Stomach (tissue), 7 donors: ENCODE measurements around a stretch of chr1.

DNA sequence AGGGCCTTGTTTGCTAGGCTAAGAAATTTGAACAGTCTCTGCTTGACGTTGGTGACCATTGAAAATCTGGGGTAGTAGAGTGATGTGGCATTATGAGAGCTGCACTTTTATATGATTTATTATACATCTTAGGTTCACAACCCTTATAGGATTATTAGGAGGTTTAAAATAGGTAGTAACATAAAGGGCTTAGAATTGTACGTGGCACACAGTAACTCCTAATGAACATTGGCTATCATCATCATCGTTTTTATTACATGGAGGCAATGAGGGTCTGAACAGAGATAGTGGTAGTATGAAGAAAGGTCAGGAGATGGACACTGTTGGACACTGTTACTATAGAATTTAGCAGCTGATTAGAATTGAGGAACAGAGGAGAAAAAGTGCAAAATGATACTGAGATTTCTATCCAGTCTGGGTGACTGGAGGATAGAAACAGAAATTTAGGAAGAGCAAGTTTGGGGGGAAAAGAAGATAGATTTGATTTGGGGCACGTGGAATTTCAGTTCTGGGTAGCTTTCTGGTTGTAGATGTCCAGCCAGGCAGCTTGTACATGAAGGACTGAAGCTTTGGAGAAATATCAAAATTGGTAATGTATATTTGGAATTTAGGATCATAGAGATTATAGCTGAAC lies 25.1 kb downstream of the NFYC start:
- PRO-cap = no peak
- RAMPAGE, long total RNA, 5 experiments = start-site peak on the plus strand in 1 of 5 experiments, centred at position 287 of the sequence, 12 reads per replicate
- RRBS = no CpG with 5 or more reads among the region's 4 CpGs

- PRO-cap = no peak
- RAMPAGE, long total RNA, 5 experiments = no peak in any of the 5 experiments
- RRBS = no CpG with 5 or more reads among the region's 54 CpGs
Measured at GRCh38 chr1:40818434-40819117, 35.0 kb downstream of the KCNQ4 start.

- PRO-cap = no peak
- RAMPAGE, long total RNA, 5 experiments = no peak in any of the 5 experiments
- RRBS = no CpG with 5 or more reads among the region's 7 CpGs
Measured at GRCh38 chr1:40820165-40820495, 36.5 kb downstream of the KCNQ4 start.

GRCh38 chr1:40861589-40861978 lies 579 bp downstream of the CITED4 start:
- PRO-cap = bidirectional peak, plus-strand start at chr1:40861717, minus-strand start at chr1:40861705
- RAMPAGE, long total RNA, 5 experiments = no peak in any of the 5 experiments
- RRBS = 2% methylated on average over 20 of the region's 63 CpGs

DNA sequence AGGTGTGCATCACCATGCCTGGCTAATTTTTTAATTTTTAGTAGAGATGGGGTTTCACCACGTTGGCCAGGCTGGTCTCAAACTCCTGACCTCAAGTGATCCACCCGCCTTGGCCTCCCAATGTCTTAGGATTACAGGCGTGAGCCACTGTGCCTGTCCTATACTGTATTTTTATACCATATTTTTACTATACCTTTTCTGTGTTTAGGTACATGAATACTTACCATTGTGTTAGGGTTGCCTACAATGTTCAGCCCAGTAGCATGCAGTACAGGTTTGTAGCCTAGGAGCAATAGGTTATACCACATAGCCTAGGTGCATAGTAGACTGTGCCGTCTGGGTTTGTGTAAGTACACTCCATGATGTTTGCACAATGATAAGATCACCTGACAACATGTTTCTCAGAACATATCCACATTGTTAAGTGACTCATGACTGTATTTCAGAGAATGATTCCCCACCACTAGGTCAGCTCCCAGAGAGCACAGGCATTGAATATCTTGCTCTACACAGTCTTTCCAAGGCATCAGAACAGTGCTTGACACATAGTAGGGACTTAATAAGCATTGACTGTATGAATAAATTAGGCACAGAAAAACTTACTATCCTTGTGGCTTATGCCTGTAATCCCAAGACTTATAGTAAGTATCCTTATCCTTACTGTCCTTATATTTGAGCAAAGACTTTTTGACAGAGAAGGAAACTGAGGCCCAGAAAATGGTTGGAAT lies 6.1 kb upstream of the CITED4 start:
- PRO-cap = unidirectional peak, plus-strand start at position 438 of the sequence
- RAMPAGE, long total RNA, 5 experiments = no peak in any of the 5 experiments
- RRBS = no CpG with 5 or more reads among the region's 4 CpGs

GRCh38 chr1:40939761-40940177 lies 39.7 kb upstream of the CTPS1 start:
- PRO-cap = unidirectional peak, minus-strand start at chr1:40939900
- RAMPAGE, long total RNA, 5 experiments = no peak in any of the 5 experiments
- RRBS = no CpG with 5 or more reads among the region's 6 CpGs

- PRO-cap = bidirectional peak, plus-strand start at chr1:41004111, minus-strand start at chr1:41003777
- RAMPAGE, long total RNA, 5 experiments = no peak in any of the 5 experiments
- RRBS = no CpG with 5 or more reads among the region's 14 CpGs
Measured at GRCh38 chr1:41003381-41004258, 17.9 kb downstream of the SLFNL1 start.

DNA sequence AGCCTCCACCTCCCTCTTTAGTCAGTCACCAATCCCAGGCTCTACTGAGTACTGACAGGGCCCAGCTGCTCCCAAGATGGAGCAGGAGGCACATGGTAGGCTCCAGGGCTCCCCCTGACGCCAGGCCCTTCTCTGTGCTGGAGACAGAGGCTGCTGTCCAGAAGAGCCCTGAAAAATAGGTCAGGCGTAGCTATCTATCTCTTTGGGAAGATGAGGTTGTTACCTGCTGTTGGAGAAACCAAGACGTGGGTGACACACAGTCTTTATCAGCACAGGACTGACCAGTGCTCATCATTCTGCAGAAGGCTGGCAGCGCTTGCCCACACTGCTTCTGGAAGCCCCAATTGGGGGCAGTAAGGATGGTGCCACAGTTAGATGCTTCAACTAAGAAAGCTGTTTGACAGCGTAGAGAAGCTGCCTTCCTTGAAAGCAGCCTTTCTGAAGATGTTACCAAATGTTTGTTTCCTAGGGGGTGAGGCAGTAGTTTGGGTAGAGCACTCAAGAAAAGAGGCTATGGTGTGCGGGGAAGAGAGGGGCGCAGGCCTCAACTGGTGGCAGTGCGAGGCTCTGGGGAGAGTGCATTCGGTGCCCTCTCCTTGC lies 599 bp upstream of the SLFNL1 start:
- PRO-cap = no peak
- RAMPAGE, long total RNA, 5 experiments = start-site peak on the plus strand in 1 of 5 experiments, centred at position 198 of the sequence, 6 reads per replicate
- RRBS = no CpG with 5 or more reads among the region's 9 CpGs

DNA sequence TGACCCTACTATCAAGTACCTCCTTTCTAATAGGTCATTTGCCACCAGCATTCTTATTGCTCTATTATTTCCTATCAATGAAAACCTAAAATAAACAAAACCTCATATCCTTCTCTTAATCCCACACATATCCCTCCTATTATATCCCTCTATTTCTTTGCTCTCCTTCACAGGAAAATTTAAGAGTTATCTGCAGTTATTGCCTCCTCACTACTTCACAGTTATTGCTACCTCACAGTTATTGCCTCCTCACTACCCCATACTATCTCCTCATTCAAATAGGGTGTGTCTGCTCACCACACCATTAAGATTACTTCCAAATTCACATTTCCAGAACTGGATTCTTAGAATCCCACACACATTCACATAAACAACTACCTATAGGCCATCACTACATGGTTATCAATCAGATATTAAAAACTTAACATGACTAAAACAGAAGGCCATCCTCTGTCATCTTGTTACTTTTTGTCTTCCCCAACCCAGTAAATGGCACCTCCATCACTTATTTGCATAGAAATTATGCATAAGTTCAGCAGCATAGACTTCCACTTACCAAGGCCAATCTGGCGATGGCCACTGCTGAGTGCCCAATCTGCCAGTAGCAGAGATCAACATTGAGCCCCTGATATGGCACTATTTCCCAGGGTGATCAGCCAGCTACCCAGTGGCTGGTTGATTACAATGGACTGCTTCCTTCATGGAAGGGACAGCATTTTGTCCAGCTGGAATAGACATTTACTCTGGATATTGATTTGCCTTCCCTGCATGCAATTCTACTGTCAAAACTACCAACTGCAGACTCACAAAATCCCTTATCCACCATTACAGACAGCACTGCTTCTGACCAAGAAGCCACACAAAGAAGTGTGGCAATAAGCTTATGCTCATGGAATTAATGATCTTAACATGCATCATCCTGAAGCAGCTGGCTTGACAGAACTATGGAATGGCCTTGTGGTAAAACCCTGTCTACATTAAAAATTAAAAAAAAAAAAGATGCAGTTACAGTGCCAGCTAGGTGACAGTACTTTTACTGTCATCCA lies 71.2 kb downstream of the SCMH1 start:
- PRO-cap = no peak
- RAMPAGE, long total RNA, 5 experiments = start-site peak on the minus strand in 3 of 5 experiments, centred at positions 342 to 675 of the sequence, 5 to 18 reads per replicate
- RRBS = no CpG with 5 or more reads among the region's 1 CpG

DNA sequence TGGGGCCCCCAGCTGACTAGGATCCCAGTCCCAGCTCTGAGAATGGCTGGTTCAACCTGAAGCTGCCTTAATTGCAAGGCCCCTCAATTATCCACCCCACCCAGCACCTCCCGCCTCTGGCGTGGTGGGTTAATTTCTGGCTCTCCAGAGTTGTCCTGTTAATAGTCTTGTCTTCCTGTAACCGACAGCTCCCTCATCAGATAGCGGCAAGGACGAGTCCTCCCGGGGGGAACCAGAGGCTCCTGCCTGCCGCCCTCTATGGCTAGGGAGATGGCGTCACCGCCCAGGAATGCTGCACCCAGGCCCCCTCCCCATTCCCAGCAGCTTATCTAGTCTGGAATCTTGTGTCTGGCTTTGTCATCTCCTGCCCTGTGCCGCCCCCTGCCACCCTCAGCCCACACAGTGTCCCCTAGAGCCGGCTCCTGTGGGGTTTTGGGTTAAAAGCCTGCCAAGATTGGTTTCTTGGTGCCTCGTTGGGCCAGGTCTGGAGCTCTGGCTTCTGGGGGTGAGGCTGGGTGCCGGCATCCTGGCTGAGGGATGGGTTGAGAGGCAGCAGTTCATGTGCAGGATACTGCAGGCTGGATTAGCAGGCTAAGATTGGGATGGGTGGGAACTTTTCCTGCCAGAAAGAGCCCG lies 48.9 kb downstream of the EDN2 start:
- PRO-cap = no peak
- RAMPAGE, long total RNA, 5 experiments = no peak in any of the 5 experiments
- RRBS = 53% methylated on average over 3 of the region's 14 CpGs

DNA sequence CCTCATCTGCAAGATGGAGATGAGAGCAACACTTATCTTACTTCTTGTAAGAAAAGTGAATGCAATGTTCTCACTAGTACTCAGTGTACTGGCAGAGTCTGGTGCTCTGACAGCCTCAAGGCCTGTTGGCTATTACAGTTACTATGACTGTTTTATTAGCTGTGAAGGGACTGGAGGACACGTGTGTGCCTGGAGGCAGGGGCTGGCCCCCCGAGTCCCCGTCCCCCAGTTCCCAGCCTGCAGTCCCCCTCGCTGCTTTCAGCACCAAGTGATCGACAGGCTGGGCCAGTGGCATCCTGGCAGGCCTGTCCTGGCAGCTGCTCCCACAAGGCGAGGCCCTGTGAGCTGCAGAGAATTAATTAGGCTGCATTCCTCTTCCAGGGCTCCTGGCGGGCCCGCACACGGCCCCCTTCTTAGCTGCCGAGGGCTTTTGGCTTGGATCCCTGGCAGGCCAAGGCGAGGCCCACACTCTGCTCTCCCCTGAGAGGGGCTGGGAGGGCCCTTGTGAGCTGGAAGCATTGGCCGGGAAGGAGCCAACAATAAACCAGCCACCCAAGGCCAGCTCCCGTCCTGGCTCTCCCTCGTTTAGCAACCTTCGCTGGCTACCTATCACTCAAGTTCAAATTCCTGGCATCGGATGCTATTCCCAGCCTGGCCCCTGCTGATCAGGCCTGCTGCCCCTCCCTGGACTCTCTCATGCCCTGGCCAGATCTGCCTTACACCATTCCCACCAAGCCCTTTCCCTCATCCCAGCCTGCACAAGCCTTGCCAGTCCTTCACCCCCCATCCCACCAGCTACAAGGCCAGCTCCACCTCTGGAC lies 9.8 kb downstream of the EDN2 start:
- PRO-cap = no peak
- RAMPAGE, long total RNA, 5 experiments = no peak in any of the 5 experiments
- RRBS = no CpG with 5 or more reads among the region's 16 CpGs

DNA sequence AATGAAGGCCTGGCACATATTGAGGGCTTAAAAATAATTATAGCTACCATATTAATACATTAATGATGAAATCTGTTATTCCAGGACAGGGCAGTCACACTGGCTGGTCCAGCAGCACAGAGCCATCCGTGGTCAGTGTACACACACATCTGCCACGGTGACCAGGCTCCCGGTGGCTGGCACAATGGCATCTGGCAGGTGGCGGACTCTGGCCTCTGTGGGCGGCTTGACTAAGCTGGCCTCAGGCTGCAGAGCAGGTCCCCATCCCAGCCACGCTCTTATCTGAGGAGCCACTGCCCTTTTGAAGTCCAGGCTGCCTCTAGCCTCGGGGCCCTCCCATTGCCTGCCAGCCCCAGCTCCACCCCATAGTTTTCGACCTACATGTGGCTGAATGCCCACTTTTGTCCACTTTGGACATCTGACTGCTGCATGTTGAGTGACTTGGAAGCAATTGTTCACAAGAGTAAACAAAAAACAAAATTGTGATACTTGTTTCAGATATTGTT lies 29.9 kb upstream of the EDN2 start:
- PRO-cap = unidirectional peak, minus-strand start at position 280 of the sequence
- RAMPAGE, long total RNA, 5 experiments = no peak in any of the 5 experiments
- RRBS = no CpG with 5 or more reads among the region's 8 CpGs

DNA sequence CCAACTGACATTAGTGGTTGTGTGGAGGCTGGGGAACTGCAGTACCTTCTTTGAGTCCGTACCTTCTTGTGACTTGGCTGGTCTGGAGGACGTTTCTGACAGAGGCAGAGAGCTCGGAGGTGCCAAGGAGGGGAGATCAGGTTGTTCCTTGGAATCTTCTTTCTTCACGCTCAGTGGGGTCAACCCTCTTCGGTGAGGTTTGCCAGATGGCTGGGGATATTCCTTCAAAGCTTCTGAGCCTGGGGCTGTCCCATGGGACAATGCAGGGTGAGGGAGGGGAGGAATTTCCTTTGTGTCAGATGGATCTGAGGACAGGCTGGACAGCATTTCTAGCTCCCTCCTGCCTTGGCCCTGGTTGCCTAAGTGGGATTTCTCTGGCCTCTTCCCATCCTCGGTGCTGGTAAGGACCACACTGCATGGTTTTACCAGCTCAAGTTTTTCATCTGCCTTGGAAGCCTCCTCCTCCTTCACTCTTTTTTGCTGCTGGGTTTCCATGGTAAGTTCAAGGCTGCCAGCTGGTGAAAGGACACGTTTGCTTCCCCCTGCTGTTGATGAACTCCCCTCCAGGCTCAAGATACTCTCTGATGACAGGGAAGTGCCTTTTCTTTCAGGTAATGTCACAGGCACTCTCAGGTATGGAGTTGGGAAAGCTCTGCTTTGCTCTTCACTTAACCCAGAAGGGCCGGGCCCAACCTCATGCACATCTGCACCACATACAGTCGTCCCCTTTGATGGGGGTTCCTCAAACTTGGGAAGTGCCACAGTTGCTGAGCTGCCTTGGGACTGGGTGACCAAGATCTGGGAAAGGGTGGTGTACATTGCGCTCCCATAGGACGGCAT lies 95.7 kb upstream of the EDN2 start:
- PRO-cap = no peak
- RAMPAGE, long total RNA, 5 experiments = start-site peak on the minus strand in 3 of 5 experiments, centred at positions 223 to 557 of the sequence, 6 to 15 reads per replicate
- RRBS = no CpG with 5 or more reads among the region's 11 CpGs

- PRO-cap = no peak
- RAMPAGE, long total RNA, 5 experiments = start-site peak on the minus strand in 2 of 5 experiments, at chr1:41583329-41584165 at its widest, 8 to 9 reads per replicate
- RRBS = no CpG with 5 or more reads among the region's 36 CpGs
Measured at GRCh38 chr1:41583071-41583918, 98.8 kb upstream of the EDN2 start.

DNA sequence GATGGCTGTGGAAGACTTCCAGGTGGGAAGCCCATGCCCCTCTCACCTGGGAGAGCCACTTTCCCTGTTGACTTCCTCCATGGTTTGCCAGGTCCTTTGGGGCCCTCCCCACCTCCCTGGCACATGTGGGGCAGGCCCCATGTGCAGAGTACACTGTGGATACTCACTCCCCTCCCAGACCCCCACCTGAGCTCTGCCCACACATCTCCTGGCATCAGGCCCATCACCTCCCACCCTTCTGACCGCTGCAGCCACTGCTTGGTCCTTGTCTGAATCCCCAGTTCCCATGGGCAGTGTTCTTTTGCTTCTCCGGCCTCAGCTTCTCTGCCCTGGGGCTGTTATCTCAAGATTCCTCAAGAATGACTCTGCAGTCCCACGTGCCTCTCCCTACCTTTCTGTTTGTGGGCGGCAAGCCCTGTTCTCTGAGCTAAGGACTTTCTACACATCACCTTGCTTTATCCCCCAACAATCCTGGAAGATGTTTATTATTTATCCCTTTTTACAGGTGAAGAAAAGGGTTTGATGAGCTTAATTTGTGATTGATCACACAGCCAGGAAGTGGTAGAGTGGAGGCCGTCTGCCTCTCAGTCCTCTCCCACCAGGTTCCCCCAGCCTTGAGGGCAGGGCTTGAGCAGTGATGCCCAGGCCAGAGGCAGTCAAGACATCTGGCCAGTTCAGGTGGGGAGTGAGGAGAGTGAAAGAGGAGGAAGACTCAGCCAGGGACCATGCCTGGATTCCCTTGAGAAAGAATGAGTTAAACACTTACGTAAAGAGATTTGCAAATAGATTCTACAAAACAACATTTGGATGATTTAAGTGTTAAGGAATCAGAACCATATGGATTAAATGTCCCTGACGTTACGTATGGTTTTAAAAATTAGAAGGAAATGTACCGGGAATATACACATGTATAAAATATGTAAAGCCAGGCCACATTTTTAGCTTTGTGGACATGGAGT lies 187.9 kb upstream of the EDN2 start:
- PRO-cap = no peak
- RAMPAGE, long total RNA, 5 experiments = no peak in any of the 5 experiments
- RRBS = no CpG with 5 or more reads among the region's 9 CpGs

DNA sequence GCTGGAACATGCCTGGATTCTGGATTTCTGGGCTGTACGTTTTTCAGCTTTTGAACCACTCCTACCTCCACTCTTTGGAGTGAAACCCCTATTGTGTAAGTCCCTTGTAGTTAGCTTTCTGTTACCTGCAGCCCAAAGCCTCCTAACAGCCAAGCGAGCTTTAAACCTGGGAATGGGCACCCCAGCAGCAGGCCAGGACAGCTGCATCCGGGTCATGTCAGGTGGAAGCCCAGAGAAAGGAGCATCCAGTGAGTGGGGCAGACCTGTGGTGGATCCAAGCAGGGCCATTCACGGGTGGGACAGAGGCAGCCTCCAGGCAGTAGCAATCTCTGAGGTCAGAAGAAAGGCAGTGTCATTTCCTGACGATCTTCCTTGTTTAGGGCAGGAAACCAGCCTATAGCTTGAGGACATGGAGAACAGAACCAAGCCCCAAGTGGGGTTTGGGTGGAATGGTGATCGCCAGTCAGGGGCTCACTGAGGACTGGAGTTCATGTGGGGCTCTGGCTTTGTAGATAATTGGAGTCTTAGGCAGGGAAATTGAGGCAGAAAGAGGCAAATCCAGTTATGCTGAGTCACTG lies 209.5 kb downstream of the HIVEP3 start:
- PRO-cap = no peak
- RAMPAGE, long total RNA, 5 experiments = no peak in any of the 5 experiments
- RRBS = no CpG with 5 or more reads among the region's 6 CpGs

- PRO-cap = no peak
- RAMPAGE, long total RNA, 5 experiments = no peak in any of the 5 experiments
- RRBS = no CpG with 5 or more reads among the region's 10 CpGs
Measured at GRCh38 chr1:41806248-41806744, 112.4 kb downstream of the HIVEP3 start.

- PRO-cap = no peak
- RAMPAGE, long total RNA, 5 experiments = no peak in any of the 5 experiments
- RRBS = no CpG with 5 or more reads among the region's 6 CpGs
Measured at GRCh38 chr1:41916969-41917412, 1.7 kb downstream of the HIVEP3 start.

- PRO-cap = no peak
- RAMPAGE, long total RNA, 5 experiments = no peak in any of the 5 experiments
- RRBS = 20% methylated on average over 3 of the region's 8 CpGs
Measured at GRCh38 chr1:41955287-41956094, 36.8 kb upstream of the HIVEP3 start.

DNA sequence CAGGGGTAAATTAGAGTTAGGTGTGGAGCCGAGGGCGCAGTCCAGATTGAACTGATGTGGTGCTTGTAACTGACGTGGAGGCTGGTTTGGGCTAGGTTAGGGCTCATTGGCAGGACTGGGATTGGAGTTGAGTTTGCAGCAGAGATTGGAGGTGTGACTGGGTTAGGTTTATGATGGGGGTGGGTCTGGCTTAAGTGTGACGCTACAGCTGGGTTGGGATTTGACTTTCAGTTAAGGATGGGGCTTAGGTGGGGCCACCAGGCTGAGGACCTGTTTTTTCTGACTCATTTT lies 3.4 kb upstream of the GUCA2A start:
- PRO-cap = no peak
- RAMPAGE, long total RNA, 5 experiments = no peak in any of the 5 experiments
- RRBS = no CpG with 5 or more reads among the region's 4 CpGs